PFSK-1 (cell line): ENCODE data around the genes UGT2B15, CSN1S1, GRSF1 and SLC4A4.

DNA sequence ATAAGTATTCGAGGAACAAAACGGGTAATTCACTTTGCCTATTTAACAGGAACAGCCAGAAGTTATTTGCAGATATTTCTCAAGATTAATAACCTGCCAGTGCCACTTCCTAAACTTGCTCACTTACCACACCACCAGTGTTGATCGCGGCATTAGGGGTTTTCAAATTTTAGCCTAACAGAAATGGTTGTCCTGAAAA, 808 bp downstream of the YTHDC1 start:
- RRBS, result no CpG with 5 or more reads among the region's 4 CpGs

DNA sequence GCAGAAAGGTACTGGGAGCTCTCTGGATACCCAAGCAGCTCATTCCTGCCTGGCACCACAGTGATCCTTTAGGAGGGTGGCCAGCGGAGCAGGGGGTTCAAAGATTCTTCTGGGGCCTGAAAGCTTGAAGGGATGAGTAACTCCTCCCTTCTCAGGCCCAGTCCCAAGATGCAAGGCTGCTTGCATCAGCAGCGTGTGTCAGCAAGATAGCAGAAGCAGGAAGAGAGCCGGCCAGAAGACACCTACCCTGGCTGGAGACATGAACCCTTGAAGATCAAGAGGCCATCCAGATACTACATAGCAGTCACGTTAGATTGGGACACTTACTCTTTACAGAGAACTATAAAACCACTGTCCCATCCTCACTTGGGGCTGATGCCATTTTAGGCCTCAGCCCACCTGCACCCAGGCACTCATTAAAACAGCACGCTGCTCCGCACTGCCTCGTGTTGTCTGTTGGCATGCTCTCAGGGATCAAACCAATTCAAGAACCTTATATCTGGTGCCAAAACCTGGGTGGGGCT, 6.6 kb downstream of the UGT2B17 start:
- RRBS, result no CpG with 5 or more reads among the region's 7 CpGs

DNA sequence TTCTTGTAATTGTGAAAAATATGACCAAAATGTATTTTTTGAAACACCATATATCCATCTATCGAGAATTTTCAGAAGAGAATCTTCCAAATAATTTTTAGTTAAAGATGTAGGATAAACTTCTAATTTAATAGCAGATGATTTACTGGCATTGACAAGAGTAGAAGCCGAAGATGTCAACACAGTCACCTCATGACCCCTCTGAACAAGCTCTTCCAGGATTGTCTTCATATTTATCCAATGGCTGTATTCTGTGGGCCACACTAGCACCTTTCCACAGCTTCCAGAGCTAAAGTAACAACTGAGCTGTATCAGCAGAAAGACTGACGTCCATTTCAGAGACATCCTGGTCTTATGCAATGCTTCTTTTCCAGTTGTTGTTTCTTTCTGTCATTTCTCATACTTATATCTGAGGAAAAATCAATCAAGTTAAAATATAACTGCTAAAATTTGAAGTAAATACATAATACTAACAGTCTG, at the start of gene UGT2B15:
Gene UGT2B15 (minus strand): TSS at position 379 of the 480 bp plus-strand sequence.
- RRBS, result no CpG with 5 or more reads among the region's 3 CpGs

GRCh38 chr4:68718550-68719285, 48.3 kb upstream of the UGT2B15 start:
- RRBS, result no CpG with 5 or more reads among the region's 2 CpGs

GRCh38 chr4:69664233-69664862, 11.3 kb upstream of the UGT2A1 start:
- RRBS, result no CpG with 5 or more reads among the region's 18 CpGs

DNA sequence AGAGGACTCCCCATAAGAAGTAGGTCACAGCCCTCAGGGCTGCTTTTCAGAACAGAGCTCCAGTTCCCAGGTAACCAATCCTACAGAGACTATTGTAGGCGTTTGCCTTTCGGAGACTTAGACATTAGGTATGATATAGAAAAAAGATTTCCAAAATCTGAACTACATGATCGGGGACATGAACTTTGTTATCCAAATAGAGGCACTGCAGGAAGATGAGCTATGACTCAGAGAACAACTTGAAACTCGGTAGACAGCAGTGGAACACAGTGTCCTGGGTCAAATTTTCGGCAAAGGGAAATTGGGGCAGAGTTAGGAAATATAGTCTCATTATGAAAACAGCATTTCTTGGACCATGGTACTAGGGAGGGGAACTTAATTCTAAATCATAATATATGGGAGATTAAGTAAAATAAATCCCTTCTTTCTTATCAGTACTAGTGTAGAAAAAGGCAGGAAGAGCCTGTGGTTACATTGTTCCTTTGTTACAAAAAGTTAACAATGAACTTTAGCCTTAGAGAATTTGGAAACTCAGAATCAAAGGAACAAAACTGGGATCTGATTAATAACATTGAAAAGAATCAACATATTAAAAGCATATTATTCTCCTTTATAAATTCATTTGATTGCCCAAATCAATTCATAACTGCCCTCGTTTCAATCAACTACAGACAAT, 33.9 kb downstream of the SULT1B1 start:
- RRBS, result no CpG with 5 or more reads among the region's 6 CpGs

GRCh38 chr4:69930853-69931205, at the start of gene CSN1S1:
Gene CSN1S1, plus strand, starts transcription at chr4:69931068.
- RRBS, result no CpG with 5 or more reads among the region's 3 CpGs

GRCh38 chr4:70833004-70833400, 6.7 kb downstream of the GRSF1 start:
- RRBS, result no CpG with 5 or more reads among the region's 5 CpGs

DNA sequence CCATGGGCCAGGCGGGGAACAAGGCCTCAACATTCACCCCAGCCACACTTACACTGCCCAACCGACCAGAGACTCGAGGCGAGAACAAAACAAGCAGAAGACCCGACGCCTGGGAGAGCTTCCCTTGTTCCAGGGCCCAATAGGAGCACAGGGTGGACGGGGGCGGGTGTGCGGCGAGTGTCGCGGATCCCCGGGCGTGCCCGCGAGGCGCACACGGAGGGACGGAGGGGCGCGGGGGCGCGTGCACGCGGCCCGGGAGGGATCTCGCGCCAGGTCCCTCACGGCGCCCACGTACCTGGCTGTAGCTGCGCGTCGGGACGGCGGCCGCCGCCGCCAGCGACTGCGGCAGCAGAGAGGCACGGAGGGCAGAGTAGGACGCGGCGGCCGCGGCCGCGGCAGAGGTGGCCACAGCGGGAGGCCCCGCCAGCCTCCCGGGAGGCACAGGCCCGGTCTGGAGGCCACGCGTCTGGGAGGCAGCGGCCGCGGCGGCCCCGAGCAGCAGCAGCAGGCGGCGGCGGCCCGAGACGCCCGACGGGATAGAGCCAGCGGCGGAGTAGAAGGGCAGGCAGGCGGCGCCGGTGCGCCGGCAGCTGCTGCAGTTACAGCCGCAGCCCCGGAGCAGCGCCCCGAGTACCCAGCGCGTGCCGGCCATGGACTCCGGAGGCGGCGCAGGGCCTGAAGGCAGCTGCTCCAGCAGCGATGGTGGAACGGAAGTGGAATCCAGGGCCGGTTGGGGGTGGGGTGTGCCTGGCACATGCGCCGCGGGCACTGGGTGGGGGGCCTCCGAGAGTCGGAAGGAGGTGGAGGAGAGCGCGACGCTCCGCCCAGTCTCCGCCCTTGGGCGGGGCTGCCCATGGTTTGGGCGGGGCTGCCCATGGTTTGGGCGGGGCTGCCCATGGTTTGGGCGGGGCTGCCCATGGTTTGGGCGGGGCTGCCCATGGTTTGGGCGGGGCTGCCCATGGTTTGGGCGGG, at the start of gene GRSF1:
Gene GRSF1 (minus strand): TSS at position 715 of the 972 bp plus-strand sequence.
- RRBS, result 1% methylated on average over 20 of the region's 104 CpGs

DNA sequence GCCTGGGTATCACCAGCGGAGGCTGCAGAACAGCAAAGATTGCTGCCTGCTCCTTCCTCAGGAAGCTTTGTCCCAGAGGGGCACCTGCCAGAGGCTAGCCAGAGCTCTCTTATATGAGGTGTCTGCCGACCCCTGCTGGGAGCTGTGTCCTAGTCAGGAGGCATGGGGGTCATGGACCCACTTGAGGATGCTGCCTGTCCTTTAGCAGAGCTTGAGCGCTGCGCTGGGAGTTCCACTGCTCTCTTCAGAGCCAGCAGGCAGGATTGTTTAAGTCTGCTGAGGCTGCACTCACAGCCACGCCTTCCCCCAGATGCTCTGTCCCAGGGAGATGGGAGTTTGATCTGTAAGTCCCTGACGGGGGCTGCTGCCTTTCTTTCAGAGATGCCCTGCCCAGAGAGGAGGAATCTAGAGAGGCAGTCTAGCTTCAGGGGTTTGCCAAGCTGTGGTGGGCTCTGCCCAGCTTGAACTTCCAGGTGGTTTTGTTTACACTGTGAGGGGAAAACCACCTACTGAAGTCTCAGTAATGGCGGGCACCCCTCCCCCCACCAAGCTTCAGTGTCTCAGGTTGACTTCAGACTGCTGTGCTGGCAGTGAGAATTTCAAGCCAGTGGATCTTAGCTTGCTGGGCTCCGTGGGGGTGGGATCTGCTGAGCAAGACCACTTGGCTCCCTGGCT, 11.0 kb downstream of the DCK start:
- RRBS, result no CpG with 5 or more reads among the region's 8 CpGs

- RRBS, result 73% methylated on average over 9 of the region's 19 CpGs
These were observed 66.3 kb upstream of the SLC4A4 start for GRCh38 chr4:71120889-71121099.

DNA sequence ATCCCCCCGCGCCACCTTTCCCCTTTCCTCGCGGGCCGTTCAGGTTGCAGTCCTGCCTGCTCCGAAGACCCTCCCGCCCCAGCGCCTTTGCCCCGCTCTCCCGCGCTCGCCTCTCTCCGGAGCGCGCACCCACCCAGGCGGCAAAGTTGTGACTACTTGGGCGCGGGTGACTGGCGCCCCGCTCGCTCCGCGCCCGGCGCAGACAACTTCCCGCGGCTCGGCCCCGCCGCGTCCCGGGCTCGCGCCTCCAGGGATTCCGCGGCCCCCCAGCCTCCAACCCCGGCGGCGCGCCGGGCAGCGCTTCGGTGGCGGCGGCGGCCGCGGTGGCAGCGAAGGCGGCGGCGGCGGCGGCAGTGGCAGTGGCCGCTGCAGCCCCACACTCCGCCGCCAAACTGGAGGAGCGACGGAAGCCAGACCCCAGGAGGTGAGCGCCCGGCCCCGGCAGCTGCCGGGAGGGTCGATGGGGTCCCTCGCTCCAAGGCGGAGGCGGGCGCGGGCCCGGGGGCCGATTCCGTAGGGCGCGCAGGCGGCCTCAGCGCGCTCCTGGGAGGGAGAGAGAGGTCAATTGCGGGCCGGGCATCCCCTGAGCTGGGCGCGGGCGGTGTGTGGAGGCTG, at the start of gene SLC4A4:
Gene SLC4A4 (plus strand): TSS at position 282 of the 615 bp plus-strand sequence.
- RRBS, result 5% methylated on average over 40 of the region's 82 CpGs

DNA sequence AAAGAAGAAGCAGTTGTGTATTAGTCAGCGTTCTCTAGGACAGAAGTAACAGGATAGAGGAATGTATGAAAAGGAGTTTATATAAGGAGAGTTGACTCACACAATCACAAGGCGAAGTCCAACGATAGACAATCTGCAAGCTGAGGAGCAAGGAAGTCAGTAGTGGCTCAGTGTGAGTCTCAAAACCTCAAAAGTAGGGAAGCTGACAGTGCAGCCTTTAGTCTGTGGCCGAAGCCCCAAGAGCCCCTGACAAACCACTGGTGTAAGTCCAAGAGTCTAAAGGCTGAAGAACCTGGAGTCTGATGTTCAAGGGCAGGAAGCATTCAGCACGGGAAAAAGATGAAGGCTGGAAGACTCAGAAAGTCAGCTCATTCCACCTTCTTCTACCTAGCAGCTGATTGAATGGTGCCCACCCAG, 181.2 kb downstream of the GC start:
- RRBS, result no CpG with 5 or more reads among the region's 5 CpGs

- RRBS, result no CpG with 5 or more reads among the region's 9 CpGs
These were observed 35.8 kb downstream of the ANKRD17 start for GRCh38 chr4:73222326-73223622.

DNA sequence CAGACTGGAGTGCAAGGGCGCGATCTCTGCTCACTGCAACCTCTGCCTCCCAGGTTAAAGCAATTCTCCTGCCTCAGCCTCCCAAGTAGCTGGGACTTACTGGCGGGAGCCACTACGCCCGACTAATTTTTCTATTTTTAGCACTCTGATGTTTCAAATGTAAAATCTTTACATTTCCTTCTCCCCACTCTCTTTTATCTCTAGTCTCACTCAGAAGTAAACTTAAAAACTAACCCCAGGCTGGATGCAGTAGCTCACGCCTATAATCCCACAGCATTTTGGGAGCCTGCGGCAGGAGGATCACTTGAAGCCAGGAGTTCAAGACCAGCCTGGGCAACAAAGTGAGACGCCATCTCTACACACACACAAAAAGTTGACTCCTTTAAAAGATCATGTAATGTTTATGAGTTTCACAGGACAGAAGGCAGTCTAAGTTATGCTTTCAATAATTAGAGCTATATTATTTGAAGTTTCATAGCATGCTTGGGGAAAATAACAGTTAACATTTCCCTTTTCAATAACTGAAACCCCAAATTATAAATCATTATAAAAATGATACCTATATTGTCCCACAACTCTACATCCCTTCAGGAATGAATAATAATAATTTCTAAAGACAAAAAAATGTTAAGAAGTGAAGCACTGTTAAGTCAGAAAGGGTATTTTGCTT, 7.7 kb downstream of the ANKRD17 start:
- RRBS, result no CpG with 5 or more reads among the region's 8 CpGs

- RRBS, result no CpG with 5 or more reads among the region's 4 CpGs
These were observed 58.6 kb upstream of the ALB start for GRCh38 chr4:73345249-73346033.

GRCh38 chr4:73481299-73481643, 274 bp upstream of the AFM start:
- RRBS, result no CpG with 5 or more reads among the region's 3 CpGs

GRCh38 chr4:73608616-73609071, 11.6 kb downstream of the RASSF6 start:
- RRBS, result no CpG with 5 or more reads among the region's 3 CpGs

DNA sequence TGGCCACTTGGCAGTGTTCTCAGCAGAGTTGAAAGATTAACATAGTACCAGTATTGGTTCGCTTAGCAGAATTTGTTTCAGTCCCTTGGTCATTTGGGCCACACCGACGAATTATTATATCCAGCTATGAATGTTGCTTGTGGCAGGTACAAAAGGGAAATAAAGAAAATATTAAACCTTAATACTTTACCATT, 5.2 kb upstream of the CXCL2 start:
- RRBS, result no CpG with 5 or more reads among the region's 3 CpGs

GRCh38 chr4:74330132-74330688, 21.9 kb downstream of the EPGN start:
- RRBS, result no CpG with 5 or more reads among the region's 9 CpGs